Heart right ventricle (tissue), 2 donors: Measurements from ENCODE around the genes SRRM5, CADM4, ZNF221 and CEACAM20.

DNA sequence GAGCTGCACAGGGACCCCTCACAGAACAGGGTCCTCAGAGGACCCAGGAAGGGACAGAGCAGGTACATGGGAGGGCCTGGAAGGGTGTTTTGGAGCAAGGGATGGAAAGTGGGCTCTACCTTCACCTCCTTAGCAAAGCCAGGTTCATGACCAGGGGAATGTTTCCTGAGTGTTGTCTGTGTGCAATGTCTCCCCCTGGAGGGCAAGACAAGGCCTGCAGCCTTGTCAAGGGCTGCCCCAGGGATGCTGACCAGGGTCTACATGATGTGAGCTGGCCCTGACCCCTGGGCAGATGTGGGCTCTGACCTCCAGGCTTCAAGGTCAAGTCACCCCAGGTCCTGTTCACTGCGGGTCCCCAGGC, 946 bp upstream of the CEACAM1 start:
- PRO-cap, 2 experiments, result no peak in any of the 2 experiments

DNA sequence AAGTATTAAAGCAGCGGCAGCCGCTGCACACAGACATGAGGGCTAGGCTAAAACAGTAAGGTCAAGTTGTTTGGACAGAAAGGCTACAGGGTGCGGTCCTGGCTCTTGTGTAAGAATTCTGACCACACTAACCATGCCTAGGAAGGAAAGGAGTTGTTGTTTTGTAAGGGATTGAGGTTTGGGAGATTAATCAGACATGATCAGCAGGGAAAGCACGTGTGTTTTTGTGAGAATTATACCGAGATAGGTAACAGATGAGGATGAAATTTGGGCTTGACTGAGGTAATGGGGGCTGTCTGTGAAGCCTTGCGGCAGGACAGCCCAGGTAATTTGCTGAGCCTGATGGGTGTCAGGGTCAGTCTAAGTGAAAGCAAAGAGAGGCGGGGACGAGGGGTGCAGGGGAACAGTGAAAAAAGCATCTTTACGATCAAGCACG, 27.9 kb upstream of the CD177 start:
- PRO-cap, 2 experiments, result no peak in any of the 2 experiments

- PRO-cap, 2 experiments, result peak in 2 of 2 experiments; most common minus-strand start chr19:43504118 (in 1)
Measured at GRCh38 chr19:43504036-43504236, 610 bp downstream of the PHLDB3 start.

DNA sequence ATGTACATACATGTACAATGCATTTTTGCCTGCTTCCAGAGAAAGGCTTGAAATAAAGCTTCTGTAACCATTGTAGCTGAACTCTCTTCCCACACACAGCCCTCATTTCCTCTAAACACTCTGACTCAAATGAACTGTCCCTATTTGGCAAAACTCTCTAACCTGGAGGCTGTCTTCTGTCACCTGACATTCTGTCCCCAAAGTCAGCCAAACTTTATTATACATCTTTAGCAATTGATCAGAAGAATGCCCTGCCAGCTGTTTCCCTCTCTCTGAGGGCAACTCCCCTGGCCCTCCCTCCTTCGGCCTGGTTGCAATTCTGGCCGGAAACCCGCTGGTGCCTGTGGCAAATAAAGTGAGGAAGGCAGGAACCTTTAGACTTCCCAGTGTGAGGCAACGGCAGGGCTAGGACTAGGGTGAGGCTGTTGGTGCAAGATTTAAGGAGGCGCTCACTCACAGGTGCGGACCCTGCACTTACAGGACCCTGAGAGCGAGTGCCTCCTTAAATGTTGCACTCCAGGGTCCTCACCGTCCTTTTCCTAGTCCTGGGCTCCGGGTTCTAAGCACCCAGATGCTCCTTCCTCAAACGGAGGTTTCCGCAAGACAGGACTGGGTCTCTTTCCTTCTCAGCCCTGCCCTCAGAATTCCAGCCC, 1.6 kb downstream of the ETHE1 start:
- PRO-cap, 2 experiments, result peak in 2 of 2 experiments; most common plus-strand start position 233 of the sequence (in 1)

- PRO-cap, 2 experiments, result no peak in any of the 2 experiments
Measured at GRCh38 chr19:43543380-43544010, 10.5 kb downstream of the ZNF575 start.

DNA sequence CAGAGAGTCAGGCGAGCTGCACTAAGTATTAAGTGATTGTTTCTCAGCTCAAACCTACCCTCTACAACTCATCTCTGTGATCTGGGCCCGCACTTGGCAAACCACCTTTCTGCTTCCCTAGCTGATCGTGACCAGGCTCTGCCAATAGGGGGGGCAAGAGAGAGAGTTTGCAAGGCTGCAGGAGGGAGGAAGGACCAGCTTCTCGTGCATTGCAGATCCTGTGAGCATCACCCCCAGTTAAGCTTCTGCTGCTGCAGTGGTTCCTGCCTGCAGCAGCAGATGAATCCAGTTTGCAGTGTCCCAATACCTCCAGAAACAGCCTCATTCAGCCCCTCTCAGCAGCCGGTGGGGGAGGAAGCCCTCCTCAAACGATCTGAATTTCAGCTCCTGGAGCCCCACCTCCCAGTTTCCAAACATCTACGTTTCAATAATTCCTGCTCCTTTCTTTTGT, 20.1 kb downstream of the XRCC1 start:
- PRO-cap, 2 experiments, result no peak in any of the 2 experiments

DNA sequence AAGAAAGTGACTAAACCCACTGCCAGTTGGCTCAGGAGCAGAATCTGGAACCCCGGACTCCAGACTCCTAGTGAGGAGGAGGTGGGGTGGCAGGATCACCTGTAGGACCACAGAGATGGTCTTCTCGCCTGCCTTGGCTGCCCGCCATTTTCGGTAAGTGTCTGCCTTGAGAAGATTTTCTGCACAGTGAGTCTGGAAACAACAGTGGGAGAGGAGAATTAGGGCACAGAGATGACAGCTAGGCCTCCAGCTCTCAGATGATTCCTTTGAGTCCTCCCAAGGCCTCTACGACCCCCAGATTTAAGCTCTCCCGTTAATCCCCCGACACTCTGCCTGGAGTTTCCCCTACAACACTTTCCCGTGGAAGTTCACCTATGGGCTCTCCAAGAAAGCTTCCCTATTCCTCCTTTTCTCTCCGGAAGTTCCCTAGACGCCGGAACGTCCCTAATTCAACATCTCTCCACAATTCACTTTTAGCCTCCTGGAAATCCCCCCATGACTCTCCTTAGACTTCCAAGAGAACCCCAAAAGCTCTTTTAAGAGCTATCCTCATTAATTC, 437 bp downstream of the XRCC1 start:
- PRO-cap, 2 experiments, result no peak in any of the 2 experiments

- PRO-cap, 2 experiments, result no peak in any of the 2 experiments
Measured at GRCh38 chr19:43581366-43581940, 5.9 kb downstream of the PINLYP start.

DNA sequence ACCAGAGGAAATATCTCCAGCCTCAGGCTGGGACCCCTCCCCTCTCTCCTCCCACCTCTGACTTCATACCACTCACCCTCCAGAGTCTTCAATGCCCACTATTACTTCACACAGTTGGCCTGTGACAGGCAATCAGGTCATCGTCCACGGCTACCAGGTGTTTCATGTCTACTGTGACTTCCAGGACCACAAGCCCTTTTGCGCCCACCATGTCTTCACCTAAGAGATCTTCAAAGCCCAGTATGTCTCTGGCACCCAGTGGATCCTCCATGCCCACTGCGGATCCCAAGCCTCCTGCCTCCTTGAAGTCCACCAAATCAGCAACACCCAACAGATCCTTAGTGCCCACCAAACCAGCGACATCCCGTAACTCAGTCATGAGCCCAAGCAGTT, at the start of gene SRRM5:
SRRM5 (plus strand) TSS at position 176 of the 393 bp plus-strand sequence.
- PRO-cap, 2 experiments, result no peak in any of the 2 experiments

GRCh38 chr19:43636096-43636843, 3.4 kb downstream of the CADM4 start:
- PRO-cap, 2 experiments, result no peak in any of the 2 experiments

GRCh38 chr19:43639321-43640546, at the start of gene CADM4:
CADM4 (minus strand) TSS chr19:43639850.
- PRO-cap, 2 experiments, result peak in 2 of 2 experiments; most common plus-strand start chr19:43639958 (in 2); most common minus-strand start chr19:43639818 (in 1)

DNA sequence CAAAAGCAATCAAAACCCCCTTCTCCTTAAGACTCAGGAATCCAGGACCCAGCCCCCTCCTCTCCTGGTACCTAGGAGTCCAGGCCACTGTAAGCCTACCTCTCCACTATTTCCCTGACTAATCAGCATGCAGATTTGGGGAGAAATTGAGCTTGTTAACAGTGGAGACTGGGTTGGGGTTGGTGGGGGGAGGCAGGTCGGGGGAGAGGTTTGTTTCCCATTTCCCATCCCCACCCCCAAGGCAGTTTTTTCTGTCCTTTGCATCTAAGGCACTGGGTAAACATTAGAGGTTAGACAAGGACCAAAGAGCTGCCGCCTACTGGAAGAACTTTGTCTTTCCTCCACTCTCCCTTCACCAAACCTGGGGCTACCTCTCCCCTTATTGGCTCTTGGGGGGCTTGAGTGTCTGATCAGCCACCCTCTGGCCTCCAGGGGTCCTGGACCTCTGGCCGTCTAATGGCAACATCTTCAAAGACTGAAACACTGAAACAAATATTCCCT, 971 bp downstream of the KCNN4 start:
- PRO-cap, 2 experiments, result no peak in any of the 2 experiments

DNA sequence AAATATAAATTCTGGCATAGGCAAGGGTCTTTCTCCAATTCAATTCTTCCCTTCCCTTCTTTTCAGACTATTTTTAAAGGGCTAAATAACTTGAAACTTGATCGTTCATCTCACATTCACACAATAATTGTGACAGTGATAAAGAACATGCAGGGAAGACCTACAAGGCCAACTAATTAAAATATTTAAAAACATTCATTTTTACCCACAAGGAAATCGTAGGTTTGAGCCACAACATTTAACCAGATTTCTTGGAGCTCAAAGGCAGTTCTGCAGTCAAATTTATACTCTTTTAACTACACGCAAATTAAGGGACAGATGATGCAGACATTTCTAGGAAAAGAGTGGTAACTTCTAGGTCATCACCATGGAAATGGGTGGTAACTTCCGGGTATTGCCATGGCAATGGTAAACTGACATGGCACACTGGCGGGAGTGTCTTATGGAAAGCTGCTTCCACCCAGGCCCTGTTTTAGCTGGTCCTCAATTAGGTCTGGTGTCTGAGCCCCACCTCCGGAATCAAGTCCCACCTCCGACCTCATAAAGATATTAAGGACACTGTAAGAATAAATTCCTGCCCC, 10.3 kb upstream of the LYPD5 start:
- PRO-cap, 2 experiments, result no peak in any of the 2 experiments

GRCh38 chr19:43950768-43951578, at the start of gene ZNF221:
ZNF221 (plus strand) TSS chr19:43951228.
- PRO-cap, 2 experiments, result peak in 2 of 2 experiments; most common plus-strand start chr19:43951228 (in 2); most common minus-strand start chr19:43951087 (in 1)

DNA sequence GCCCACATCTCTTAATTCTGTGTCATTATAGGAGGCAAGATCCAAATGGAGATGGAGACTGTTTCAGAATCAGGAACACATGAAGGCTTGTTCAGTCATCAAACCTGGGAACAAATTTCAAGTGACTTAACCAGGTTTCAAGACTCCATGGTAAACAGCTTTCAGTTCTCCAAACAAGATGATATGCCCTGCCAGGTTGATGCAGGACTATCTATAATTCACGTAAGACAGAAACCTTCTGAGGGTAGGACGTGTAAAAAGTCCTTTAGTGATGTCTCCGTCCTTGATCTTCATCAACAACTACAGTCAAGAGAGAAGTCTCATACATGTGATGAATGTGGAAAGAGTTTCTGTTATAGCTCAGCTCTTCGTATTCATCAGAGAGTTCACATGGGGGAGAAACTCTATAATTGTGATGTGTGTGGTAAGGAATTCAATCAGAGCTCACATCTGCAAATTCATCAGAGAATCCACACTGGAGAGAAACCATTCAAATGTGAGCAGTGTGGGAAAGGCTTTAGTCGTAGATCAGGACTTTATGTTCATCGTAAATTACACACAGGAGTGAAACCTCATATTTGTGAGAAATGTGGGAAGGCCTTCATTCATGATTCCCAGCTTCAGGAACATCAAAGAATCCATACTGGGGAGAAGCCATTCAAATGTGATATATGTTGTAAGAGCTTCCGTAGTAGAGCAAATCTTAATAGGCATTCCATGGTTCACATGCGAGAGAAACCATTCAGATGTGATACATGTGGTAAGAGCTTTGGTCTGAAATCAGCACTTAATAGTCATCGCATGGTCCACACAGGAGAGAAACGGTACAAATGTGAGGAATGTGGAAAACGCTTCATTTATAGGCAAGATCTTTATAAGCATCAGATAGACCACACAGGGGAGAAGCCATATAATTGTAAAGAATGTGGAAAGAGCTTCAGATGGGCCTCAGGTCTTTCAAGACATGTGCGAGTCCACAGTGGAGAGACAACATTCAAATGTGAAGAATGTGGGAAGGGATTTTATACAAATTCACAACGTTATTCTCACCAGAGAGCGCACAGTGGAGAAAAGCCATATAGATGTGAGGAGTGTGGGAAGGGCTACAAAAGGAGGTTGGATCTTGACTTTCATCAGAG, 10.2 kb upstream of the ZNF234 start:
- PRO-cap, 2 experiments, result no peak in any of the 2 experiments

- PRO-cap, 2 experiments, result no peak in any of the 2 experiments
Measured at GRCh38 chr19:44131958-44132761, 9.2 kb upstream of the ZNF234 start.

DNA sequence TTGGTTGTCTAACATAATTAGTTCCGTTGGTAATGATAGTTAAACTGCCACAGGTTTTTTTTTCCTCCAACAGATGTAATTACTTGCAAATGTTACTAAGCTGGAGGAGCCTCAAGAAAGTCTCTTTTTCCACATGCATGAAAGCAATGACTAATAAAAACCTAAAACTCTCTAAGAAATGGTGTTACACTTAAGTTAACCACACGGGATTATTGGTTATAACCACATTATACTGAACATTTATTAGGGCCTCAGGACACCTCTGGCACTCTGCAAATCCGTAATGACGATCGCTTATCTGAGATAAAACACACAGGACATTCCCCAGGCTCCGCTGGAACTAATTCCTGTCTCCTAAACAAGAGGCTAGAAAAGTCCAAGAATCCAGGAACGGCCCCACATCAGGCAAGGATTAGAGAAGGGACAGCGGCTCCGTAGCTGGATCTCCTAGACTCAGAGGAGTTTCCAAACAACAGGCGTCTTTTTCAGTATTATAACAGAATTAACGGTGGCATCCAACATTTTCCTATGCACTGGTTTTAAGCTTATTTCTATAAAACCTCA, 693 bp downstream of the ZNF235 start:
- PRO-cap, 2 experiments, result peak in 2 of 2 experiments; most common plus-strand start position 399 of the sequence (in 2)

DNA sequence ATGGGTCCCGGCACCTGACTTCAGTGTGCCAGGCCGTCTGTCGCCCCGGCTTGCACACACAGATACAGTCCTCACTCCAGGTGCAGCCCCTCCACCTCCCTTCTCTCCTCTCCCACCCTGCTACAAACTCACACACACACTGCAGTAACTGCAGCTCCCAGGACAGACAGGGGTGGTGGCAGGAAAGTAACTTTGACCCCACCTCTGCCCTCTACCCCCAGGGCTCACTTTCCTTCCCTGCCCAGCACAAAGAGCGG, at the start of gene CEACAM20:
CEACAM20 (minus strand) TSS at position 168 of the 257 bp plus-strand sequence.
- PRO-cap, 2 experiments, result no peak in any of the 2 experiments

GRCh38 chr19:44619038-44619525, 5.7 kb downstream of the IGSF23 start:
- PRO-cap, 2 experiments, result no peak in any of the 2 experiments

- PRO-cap, 2 experiments, result no peak in any of the 2 experiments
Measured at GRCh38 chr19:44665670-44666165, 5.6 kb upstream of the CEACAM19 start.